Bile duct (tissue), 1 donor: Measurements from ENCODE around the gene TCP10L.

GRCh38 chr21:31654595-31655064, 4.9 kb upstream of the SOD1 start:
- PRO-cap, result unidirectional peak, plus-strand start at chr21:31654929

GRCh38 chr21:31730678-31731764, 897 bp downstream of the SCAF4 start:
- PRO-cap, result unidirectional peak, plus-strand start at chr21:31731154; unidirectional peak, plus-strand start at chr21:31731280

- PRO-cap, result no peak
Observed at GRCh38 chr21:31874723-31875660, 2.2 kb downstream of the HUNK start.

DNA sequence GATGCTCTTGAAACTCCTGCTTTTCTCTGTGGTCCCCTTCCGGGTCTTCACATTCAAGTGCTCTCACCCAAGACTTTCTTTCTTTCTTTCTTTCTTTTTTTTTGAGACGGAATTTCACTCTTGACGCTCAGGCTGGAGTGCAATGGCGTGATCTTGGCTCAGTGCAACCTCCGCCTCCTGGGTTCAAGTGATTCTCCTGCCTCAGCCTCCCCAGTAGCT, 85.3 kb downstream of the HUNK start:
- PRO-cap, result no peak

- PRO-cap, result no peak
Observed at GRCh38 chr21:32256750-32257234, 22.1 kb downstream of the MIS18A start.

DNA sequence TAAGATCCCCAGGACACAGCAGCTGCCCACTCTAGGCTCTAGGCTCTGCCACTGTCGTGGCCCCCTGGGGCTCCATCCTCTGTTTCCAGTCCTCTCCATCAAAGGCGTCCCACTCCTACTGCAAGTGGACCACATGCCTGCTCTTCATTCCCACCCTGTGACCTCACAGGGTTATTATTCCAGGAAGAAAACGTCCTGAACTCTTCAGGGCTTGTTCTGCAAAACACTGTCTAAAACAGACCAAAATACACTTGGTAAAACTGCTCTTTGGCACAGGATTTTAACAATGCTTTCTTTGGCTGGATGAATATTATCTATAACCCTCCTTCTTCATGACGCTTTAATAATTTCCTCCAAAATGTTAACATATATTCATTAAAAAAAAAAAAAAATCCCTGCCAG, 11.8 kb downstream of the URB1 start:
- PRO-cap, result no peak

DNA sequence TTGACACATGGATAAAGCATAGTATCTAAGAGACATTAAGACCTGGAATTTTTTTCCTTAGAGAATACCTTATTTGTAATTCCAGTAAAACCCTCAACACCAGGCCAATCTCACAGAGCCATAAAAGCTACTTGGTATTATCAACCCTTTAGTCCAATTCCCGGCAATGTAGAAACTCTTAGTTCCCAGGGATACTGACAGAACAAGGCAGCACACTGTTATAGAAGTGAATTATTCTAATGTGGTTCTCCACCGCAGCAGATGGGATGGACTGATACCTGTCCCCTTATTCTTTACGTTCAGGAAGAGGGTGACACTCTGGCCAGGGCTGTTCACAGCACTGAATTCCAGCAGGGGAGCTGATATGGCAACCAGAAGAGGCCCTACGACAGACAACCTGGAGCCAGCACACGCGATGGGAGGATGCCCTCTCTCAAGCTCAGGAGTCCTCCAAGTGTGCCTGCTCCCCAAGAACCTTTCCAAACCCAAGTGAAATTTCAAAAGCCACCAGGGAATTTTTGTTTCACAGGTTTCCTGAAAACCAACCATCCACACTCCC, 10.4 kb downstream of the URB1 start:
- PRO-cap, result no peak

- PRO-cap, result no peak
Observed at GRCh38 chr21:32414864-32415816, 2.6 kb downstream of the EVA1C start.

DNA sequence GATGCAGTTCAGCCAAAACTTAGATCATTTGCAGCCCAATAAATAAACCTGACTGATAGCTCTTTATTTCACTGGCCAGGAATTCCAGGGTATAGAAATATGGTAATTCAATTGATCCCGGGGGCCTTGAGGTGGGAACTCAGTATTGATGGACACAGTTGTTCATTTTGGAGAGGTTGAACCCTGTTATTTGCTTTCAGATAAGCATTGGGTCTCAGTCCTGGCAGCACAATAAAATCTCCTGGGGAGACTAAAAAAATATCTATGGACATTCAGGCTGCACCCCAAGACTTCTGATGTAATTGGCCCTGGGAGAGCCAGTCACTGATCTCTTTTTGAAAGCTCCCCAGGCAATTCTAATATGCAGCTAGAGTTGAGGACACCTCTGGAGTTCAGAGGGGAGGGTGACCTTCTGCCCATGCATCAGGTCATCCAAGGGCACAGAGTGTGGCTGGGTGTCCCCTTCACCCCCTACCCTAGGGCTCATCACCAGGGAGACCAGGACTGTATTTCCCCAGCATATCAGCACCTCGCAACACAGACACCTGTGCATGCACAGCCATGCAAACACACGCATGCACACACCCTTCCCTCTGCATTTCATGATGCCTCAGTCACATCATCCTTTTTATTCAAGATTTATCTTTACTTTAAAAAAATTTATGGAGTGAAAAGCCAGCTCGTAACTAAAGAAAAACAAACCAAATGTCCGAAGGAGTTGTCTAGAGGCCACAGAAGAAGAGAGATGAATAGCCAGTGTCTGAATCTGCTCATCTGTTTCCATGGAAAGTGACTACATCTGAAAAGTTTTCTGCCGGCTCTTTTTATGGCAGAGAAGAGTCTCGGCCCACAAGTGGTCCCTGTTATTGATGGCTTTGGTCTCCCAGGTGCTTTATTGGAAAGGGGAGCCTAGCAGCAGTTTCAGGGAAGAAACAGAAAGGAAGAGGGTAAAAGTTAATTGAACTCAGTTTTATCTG, 5.3 kb downstream of the EVA1C start:
- PRO-cap, result no peak

DNA sequence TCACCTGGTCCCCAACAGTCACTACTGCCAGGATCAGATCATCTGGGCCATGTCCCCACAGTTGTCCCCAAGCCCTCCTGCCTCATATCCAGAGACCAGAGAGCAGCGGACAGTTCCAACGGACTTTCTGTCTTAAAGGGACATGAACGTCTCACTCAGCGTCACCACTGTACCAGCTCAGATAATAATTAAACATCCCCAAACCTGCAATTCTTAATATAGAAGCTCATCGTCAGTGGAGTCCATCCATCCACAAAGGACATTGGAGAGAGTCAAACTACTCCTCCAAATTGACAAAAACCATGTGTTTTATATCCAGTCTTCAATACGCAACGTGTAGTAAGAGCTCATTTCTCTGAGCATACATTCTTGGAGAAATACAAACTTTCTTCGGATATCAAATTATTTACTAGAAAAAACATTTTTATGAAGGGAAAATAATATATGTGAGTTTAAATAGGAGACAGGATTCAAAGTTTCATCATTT, at the start of gene TCP10L:
Gene TCP10L (minus strand): TSS at position 107 of the 487 bp plus-strand sequence.
- PRO-cap, result no peak

- PRO-cap, result no peak
Observed at GRCh38 chr21:32639428-32639961, 27.3 kb upstream of the CFAP298 start.

DNA sequence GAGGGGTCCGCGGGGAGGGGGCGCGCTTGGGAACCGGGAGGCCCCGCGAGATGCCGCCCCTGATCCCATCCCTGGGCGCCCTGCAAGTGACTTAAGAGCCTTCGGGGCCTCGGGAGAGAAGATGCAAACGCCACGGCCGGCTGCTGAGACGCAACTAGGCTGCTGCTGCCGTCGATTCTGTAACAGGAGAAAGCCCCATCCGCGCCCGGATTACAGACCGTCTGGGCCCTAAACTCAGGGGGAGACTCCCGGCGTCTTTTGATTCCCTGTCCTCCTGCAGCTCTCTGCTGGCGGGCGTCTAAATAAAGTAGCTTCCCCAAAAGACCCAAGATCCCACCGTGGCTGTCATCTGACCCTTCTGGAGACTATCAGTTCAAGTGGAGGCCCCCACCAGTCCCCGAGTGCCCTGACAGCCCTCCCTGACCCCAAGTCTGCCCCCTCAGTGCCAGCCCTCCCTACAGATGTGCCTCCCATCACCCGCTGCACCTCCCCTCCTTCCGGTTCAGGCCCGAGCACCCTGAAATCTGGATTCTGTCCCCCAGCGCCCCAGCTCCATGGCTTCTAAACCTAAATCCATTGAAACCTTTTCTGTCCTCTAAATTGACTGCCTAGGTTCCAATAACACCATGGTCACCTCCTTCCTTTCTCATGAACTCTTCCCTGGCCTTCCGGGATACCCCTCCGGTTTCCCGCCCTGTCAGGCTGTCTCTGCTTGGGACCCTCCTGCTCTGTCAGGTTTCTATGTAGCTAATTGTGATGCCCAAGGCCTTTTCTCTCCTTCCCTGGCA, 544 bp downstream of the IL10RB start:
- PRO-cap, result unidirectional peak, plus-strand start at position 94 of the sequence; bidirectional peak, plus-strand start at position 310 of the sequence, minus-strand start at position 300 of the sequence; bidirectional peak, plus-strand start at position 518 of the sequence, minus-strand start at position 484 of the sequence

GRCh38 chr21:33268760-33269688, 2.9 kb downstream of the IL10RB start:
- PRO-cap, result no peak

GRCh38 chr21:33295947-33297295, 28.3 kb upstream of the IFNAR1 start:
- PRO-cap, result no peak

- PRO-cap, result no peak
Observed at GRCh38 chr21:33298940-33300184, 25.4 kb upstream of the IFNAR1 start.

DNA sequence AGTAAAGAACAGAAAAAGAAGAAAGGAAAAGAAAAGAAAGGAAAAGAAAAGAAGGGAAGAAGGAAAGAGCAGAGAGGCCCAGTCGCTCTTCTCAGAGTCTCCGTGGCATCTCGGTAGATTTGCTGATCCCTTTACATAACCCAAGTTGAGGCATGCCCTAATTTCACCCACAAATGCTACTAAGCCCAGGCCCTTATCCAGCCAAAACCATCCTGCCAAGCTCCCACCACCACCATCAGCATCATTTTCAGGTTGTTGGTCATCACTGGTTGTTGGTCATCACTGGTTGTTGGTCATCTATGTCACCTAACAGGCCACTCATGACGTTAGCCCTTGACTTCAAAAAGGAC, 20.9 kb upstream of the IFNGR2 start:
- PRO-cap, result no peak

DNA sequence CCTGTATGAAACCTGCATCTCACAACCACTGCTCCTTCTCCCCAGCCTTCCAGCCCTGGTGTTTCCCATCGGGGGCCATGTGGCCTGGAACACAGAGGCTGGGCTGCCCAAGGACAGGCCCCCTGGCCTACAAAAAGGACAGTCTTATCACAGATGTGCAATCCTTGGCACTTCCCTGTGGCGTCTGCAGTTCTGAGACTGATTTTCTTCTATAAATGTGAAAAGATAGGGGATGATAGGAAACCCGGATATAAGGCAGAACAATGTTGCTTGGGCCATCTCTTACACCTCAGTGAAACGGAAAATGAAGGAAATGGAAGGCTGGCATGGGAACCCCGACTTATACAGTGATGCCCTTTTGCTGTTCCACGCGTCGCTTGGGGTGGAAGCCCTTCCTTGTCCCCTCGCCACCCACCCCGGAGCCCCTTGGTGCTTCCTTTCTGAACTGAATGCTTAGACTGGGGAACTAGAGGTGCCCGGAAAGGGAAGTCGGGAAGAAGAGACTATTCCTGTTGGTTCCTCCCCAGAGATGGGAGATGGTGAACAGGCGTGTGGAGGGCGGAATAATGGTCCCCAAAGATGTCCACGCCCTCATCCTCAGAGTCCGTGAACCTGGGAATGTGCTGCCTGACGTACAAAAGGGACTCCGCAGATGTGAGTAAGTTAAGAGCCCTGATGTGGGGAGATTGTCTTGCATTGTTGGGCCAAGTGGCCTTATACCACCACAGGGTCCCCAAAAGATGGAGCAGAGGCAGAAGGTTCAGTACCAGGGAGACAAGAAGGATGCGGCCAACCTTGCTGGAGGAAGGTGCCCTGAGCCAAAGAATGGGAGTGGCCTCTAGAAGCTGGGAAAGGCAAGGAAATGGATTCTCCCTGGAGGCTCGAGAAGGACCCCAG, 8.0 kb downstream of the IFNGR2 start:
- PRO-cap, result no peak

GRCh38 chr21:33434594-33435373, 31.6 kb downstream of the IFNGR2 start:
- PRO-cap, result no peak

GRCh38 chr21:33554088-33554418, 11.2 kb downstream of the SON start:
- PRO-cap, result no peak

DNA sequence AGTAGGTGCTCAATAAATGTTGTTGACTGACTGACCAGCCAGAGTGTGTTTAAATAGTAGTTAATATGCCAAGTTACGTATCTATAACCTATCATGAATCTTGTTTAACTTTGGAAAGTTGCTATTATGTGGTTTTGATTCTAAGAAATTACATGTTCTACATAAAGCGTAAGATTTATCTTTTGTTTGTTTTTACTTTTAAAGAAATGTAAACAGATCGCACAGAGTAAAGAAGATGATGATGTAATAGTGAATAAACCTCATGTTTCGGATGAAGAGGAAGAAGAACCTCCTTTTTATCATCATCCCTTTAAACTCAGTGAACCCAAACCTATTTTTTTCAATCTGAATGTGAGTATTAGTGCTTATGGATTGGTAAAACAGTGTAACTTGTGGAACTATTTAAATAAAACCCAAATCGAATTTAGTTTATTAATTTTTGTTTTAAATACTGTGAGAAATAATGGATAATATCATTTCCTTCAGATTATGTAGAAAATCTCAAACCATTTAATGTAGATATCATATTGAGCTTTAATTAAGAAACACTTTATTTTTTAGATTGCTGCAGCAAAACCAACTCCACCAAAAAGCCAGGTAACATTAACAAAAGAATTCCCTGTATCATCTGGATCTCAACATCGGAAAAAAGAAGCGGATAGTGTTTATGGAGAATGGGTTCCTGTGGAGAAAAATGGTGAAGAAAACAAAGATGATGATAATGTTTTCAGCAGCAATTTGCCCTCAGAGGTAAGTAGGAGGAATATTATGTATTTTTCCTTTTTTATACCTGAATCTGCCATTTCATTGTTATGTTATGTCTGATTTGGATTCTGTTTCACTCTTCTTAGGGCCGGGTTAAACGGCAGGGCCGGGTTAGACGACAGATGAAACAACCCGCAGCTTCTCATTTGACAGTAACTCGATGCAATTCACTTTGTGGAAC, 16.5 kb downstream of the SON start:
- PRO-cap, result no peak